Mesenchymal stem cell of adipose (primary cell): ENCODE measurements around the genes ANGPT4 and SNPH.

GRCh38 chr20:297842-298029 lies 366 bp downstream of the ZCCHC3 start:
- CAGE, long polyA plus RNA = no peak

- CAGE, long polyA plus RNA = no peak
These were observed 1.5 kb downstream of the ZCCHC3 start for GRCh38 chr20:298862-299319.

GRCh38 chr20:300159-300952 lies 3.0 kb downstream of the ZCCHC3 start:
- CAGE, long polyA plus RNA = no peak

DNA sequence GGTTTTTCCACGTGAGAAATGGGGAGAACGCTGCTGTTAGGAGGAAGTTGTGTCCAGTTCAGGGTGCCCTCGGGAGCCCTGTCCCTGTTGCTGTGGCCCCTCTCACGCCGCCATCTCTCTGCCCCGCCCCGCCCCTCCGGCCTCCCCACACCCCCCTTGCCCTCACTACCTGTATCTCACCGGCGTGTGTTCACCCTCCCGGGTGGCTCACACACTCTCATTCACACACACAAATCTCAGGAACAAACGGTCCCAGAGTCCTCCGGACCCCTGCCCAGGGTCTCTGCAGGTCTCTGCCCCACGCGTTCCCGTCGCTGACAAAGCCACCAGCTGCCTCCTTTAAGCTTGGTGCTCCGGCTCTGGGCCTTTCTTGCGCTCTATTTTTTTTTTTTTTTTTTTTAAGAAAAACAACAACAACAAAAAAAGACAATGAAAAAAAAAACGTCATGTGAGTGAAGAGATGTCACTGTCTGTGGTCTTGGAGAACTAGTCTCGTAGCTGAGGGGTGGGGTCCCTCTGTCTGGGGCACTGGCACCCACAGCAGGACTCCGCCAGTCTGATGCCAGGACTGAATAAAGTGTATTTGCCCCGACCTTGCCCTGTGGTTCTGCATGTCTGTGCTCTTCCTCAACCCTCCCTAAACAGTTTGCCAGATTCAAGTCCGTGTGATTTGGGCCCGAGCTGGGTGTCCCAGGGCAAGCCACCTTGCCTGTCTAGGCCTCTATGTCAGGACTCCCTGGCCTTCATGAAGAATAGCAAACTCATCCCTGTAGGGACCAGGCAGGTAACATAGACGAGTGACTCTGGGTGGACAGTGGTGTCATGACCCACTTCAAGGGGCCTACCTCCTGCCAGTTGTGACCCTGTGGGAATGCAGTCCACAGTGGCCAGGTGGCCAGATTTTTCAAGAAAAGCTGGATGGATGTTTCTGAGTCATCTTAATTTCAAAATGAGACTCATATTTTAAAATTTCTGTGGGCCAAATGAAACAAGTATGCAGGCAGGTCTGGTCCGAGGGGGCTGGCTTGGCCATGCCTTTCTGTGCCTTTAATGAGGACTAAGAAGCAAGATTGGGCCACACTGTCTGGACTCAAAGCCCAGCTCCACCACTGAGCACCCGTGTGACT lies 3.1 kb downstream of the SOX12 start:
- CAGE, long polyA plus RNA = no peak

DNA sequence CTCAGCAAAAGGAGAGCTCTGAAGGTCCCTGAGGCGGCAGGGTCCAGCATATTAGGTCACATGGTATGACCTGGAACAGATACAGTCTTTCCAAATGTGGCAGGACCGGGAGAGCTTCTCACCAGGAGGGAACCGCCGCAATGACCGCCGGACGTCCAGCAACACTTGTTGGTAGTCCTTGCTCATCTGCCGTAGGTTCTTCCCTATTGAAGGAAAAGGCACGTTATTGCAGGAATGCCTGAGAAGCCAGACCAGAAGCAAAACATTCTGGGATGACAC lies 17.5 kb downstream of the TBC1D20 start:
- CAGE, long polyA plus RNA = no peak

DNA sequence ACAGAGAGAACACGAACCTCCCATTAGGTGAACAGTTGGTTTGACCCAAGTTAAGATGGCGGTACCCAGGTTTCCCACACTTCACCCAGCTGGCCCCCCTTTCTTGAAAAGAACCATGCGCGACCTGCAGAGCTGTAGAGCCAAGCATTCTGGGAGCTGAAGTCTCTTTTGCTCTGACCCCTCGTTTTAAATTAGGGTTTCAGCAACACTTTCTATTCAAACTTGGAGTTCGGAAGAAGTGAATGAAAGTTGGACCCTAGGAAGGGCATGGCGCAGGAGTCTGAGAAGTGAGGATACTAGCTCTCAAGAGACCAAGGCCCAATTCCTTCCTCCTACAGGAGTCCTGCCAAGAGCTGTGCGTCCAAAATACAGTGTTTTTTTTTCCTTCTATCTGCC lies 437 bp upstream of the CSNK2A1 start:
- CAGE, long polyA plus RNA = no peak

- CAGE, long polyA plus RNA = no peak
These were observed 7.6 kb downstream of the TCF15 start for GRCh38 chr20:602364-602962.

GRCh38 chr20:671424-671798 lies 4.2 kb downstream of the SCRT2 start:
- CAGE, long polyA plus RNA = no peak

GRCh38 chr20:771620-772337 lies 3.5 kb upstream of the SLC52A3 start:
- CAGE, long polyA plus RNA = no peak

GRCh38 chr20:829557-830068 lies 3.9 kb upstream of the FAM110A start:
- CAGE, long polyA plus RNA = no peak

GRCh38 chr20:916023-916618 lies at the start of gene ANGPT4:
Gene ANGPT4, minus strand, starts transcription at chr20:916334.
- CAGE, long polyA plus RNA = no peak

GRCh38 chr20:1130050-1130378 lies 11.6 kb downstream of the PSMF1 start:
- CAGE, long polyA plus RNA = no peak

DNA sequence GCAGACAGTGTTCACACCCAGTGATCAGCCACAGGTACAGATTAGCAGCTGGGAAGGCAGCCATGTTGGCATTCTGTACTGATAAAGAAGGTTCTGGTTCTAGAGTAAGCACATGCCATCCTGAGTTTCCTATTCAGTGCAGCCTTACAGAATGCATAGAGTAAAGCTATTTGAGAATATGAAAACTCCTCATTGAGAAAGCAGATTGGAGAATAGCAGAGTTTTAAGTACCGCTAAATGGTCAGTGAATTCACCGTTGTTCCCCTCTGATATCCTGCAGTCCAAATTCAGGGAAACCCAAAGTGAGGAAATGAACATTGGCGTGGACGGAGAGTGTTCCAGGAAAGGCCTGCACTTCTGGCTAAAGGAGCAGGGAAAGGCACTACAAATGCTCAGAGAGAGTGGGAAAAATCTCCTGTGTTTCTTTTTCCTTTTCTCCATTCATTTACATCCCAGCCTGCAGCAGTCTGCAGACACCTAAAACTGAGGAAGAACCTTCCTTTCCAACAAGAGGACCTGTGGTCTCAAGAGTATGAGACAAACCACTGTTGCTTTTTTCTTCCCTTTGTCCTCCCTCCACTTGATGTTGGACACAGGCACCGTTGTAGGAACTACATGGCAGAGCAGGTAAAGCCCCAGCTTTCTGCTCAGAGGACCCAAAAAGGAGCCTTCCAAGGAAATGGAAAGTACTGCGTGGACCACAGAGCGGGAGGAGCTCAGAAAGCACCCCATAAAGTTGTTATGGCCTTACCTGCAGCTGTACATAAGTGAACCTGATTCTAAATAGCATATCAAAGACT lies 29.7 kb downstream of the TMEM74B start:
- CAGE, long polyA plus RNA = no peak

DNA sequence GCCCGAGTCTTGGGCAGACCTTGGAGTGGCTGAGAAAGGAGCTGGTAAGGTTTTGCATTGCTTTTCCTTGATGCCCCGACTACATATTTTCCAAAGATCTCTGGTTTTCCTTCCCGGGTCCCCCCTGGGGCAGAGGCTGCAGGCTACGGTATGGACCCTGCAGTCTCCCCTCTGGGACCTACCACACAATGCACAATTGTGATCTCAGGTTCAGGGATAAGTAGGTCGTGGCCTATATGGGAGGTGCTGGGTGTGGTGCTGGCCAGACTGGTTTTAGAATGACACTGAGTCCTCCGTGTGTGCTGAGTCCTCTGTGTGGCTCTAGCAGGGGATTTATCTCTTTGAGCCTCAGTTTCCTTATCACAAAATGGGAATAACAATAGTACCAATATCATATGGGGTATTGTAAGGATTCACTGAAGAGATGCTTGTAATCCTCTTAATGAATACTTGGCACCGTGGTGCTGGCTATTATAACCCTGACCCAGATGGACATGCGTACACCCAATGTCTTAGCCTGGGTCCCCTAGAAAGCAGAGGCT lies 425 bp downstream of the C20orf202 start:
- CAGE, long polyA plus RNA = no peak

DNA sequence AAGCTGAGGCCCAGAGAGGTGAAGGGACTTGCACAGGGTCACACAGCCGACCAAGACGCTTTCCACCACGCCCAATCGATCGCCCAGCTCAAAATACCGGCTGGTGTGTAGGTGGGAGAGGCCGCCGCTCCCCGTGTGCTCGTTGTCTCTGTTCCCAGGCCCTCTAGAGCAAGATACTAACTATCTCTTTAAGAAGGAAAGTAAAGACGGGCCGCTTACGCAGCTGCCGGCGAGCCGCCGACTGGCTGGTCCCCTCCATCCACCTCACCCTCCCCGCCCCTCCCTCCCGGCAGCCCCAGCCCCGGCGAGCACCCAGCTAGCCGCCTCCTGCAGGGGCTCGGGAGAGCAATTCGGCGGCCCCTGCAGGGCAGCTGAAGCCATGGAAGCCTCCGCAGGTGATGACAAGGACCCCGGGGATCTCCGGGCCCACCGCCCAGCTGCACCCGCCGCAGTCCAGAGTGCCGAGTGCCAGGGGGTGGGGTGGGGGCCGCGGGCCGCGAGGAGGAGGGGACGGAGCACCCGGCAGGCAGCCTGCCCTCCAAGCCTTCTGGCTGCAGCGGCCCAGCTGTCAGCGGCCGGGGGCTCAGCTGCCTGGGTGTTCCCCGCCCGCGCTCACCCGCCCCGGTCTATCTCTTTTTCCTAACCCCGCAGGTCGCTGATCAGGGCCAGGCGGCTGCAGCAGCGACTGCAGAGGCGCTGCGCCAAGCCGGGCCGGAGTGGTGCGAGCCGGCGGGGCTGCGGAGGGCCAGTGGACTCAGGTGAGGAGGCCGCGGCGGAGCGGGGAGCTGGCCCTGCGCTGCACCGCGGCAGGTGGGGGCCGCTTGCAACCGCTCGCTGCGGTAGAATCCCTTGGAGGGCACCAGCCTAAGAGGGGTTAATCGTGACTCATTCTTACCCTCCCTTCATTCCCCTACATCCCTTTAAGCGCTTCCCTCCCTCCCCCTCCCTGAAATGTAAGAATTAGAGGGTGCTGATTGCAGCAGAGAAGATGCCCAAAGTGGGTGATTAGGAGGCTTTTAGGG lies at the start of gene SNPH:
Gene SNPH (plus strand): TSS at position 292 of the 1,022 bp plus-strand sequence.
- CAGE, long polyA plus RNA = no peak

- CAGE, long polyA plus RNA = no peak
These were observed 1.1 kb upstream of the SDCBP2 start for GRCh38 chr20:1329933-1330569.

- CAGE, long polyA plus RNA = no peak
These were observed 92.0 kb upstream of the SIRPA start for GRCh38 chr20:1802898-1803970.

GRCh38 chr20:1934622-1935235 lies 39.5 kb downstream of the SIRPA start:
- CAGE, long polyA plus RNA = no peak

DNA sequence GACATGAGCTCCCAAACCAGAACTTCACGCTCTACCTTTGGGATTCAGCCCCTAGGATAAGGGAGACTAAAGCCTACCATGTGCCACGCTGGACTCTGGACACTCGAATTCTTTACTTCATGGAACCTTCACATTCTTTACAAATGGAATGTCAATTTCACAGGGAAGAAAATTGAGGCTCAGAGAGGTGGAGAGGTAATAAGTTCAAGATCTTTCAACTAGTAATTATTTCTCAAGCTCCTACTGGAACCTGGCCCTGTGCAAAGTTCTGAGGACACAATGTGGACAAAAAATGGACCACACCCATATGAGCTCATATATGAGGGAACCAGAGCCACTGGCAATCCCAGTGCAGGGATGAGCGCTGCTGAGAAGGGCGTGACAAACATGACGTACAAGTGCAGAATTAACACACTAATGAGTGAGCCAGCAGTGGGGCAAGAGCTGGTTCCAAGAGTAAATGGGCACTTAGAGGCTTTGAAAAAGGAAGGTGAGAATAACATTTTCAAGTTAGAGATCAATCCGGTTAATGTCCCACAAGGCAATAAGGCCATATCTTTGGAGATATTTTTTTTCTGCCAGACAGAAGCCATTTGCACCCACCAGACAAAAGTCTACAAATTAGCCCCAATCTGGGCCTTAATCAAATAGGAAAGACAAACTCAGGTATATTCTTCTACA lies 48.5 kb downstream of the SIRPA start:
- CAGE, long polyA plus RNA = no peak

DNA sequence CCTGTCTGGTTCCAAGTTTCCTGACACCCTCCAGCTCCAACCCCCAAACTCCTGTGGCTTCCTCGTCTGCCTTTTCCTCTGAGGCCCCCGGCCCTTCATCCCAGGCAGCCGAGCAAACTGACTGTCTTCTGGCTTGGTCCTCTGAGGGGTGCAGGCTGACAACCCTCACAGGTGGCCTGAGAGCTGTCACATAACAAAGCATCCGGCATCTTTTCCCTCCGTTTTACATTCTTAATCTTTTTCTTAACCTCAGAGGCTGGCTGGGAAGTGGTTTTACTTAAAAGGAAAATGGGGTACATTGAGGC lies 2.1 kb downstream of the STK35 start:
- CAGE, long polyA plus RNA = no peak